H4 (cell line): Measurements from ENCODE around the gene ZNF287.

GRCh38 chr17:16143051-16143892, 72.1 kb downstream of the NCOR1 start:
- RAMPAGE, long total RNA, result no peak

DNA sequence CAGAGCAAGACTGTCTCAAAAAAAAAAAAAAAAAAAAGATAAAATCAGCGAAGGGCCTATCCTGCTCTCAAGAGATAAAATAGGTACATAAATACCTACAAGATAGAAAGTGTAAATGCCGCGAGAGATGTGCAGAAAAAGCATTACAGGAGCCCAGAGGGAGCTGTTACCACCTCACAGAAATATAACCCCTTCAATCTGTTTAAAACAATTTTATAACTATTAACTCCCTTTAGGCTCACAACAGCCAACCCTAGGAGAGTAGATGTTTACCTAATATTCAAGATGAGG, 1.9 kb downstream of the NCOR1 start:
- RAMPAGE, long total RNA, result no peak

DNA sequence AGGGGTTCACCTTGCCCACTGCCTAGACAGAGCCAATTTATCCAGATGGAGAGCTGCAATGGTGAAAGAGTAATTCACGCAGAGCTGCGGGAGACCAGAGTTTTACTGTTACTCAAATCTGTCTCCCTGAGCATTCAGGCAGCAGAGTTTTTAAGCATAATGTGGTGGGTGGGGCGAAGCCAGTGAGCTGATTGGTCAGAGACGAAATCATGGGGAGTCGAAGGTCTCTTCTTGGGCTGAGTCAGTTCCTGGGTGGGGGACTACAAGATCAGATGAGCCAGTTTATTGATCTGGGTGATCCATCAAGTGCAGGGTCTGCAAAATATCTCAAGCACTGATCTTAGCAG, 26.7 kb downstream of the PIGL start:
- RAMPAGE, long total RNA, result no peak

DNA sequence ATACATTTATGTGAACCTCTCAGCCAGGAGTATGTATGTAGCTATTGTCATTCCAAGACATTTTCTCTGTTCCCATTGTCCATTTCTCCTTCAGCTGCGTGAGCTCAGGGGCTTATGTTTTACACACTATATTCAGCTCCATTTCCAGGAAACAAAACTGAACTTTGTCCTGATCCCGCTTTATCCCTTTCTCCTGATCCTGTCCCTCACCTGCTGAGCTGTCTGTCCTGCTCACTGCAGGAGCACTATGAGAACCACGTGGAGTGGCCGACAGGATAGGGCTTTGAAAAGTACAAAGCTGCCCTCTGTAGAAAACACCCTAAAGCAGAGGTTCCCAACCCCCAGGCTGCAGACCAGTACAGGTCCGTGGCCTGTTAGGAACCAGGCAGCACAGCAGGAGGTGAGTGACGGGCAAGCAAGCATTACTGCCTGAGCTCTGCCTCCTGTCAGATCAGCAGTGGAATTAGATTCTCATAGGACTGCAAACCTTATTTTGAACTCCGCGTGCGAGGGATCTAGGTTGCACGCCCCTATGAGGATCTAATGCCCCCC, 55.7 kb downstream of the CENPV start:
- RAMPAGE, long total RNA, result no peak

- RAMPAGE, long total RNA, result no peak
Measured at GRCh38 chr17:16298066-16298438, 55.2 kb downstream of the CENPV start.

DNA sequence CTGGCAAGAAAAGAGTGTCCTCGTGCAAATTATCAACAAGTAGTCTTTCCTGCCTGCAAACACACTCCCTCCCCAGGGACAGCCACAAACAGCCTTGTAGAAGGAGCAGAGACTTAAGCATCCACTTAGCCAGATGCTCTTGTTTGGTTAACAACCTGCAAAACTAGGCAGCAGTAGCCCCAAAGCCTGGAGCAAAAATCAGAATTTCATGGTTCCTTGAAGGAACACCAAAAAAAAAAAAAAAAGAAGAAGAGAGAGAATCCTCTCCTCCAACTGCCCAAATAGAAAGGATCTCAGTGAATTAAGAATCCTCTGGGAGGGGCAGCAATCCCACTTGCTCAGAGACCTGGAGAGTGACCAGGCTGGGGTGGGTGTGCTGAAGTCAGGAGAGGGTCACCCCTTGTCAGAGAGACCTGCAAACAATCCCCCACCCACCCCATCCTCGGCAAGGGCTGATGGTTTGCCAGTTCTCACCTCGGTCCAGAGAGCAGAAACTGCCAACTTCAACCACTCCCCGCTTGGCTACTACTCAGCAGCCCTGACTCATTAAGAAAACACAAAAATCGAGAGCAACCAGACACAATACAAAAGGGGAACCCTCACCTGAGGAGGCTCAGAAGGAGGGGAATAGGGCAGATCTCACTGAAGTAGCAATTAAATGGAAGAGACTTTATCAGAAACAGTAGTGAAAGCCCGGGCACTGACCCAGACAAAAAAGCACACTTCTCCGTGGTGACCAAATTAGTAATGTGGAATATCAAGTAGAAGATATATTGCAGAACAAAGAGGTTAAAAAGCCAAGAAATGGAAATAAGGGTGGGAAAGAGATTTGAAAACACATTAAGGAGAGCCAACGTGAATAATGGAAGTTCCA, 23.9 kb downstream of the CENPV start:
- RAMPAGE, long total RNA, result no peak

DNA sequence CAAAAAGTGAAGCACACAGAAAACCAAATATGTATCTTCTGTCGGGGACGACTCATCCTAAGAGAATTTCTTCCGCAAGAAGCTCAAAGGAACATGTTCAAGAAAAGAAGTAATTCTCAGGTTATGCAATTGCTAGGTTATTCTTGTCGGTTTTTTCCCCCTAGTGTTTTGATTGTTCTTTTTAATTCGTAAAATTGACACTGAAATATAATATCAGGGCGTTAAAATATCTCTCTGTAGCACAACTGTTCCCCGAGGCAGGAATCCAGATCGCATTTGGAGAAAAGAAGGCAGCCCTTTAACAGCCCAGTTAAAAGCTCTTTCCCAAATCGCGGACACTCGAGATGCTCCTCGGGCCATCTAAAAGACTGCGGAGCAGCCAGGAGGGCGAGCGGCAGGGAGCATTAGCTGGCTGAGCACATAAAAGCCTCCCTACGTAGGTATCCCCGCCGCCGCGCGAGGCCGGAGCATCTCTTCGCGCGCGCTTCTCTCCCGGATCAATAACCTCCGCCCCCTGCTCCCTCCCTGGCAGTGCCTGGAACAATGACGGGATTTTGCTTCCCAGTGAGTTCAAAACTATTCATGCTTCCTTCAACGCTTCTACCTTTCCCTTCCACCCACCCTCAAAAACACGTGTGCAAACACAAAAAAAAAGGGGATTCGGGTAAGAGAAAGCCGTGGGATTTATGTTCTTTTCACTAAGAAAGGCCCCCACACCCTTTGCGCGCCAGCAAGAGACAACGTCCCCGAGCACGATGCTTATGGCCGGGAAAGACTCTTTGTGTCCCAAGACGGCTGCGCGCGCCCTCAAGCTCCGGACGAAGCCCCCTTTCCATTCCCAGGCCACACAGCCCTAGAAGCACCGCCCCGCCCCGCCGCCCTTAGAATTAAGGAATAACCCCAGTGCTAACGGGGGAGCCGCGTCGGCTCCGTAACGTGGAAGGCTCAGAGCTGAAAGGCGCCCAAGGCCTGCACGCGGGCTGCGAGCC, 1.0 kb downstream of the CENPV start:
- RAMPAGE, long total RNA, result no peak

DNA sequence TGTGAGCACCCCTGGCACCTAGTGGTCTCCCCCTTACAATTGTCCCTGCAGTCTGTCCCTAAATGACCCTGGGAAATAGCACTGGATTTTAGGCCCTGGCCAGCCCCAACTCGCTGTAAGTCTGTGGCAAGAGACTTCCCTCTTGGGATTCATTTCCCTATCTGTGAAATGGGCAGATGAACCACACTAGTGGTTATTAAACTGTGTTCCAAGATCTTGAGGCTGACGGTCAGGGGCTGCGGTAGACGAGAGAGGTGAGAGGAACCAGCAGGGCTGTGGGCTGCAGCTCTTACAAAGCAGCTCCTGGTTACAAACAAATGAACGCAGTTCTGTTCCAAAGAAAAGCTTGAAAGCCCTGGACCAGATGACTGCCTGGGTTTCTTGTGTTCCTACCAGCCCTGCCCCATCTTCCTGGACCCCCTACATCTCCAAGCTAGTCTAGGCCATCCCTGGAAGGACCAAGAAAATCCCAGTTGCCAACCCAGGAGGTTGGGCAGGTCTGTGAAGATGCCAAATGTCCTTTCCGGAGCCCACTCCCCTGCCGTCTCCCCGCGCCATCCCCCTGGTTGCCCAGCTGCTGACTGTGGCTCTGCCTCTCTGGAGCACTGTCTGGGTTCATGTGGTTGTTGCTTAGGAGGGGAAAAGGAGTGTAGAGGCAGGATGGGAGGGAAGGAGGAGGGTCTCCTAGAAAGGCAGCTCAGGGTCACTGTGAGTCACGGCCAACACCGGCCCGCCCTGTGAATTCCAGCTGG, 26.6 kb downstream of the LRRC75A start:
- RAMPAGE, long total RNA, result no peak

- RAMPAGE, long total RNA, result no peak
Measured at GRCh38 chr17:16516437-16517204, 24.6 kb upstream of the LRRC75A start.

DNA sequence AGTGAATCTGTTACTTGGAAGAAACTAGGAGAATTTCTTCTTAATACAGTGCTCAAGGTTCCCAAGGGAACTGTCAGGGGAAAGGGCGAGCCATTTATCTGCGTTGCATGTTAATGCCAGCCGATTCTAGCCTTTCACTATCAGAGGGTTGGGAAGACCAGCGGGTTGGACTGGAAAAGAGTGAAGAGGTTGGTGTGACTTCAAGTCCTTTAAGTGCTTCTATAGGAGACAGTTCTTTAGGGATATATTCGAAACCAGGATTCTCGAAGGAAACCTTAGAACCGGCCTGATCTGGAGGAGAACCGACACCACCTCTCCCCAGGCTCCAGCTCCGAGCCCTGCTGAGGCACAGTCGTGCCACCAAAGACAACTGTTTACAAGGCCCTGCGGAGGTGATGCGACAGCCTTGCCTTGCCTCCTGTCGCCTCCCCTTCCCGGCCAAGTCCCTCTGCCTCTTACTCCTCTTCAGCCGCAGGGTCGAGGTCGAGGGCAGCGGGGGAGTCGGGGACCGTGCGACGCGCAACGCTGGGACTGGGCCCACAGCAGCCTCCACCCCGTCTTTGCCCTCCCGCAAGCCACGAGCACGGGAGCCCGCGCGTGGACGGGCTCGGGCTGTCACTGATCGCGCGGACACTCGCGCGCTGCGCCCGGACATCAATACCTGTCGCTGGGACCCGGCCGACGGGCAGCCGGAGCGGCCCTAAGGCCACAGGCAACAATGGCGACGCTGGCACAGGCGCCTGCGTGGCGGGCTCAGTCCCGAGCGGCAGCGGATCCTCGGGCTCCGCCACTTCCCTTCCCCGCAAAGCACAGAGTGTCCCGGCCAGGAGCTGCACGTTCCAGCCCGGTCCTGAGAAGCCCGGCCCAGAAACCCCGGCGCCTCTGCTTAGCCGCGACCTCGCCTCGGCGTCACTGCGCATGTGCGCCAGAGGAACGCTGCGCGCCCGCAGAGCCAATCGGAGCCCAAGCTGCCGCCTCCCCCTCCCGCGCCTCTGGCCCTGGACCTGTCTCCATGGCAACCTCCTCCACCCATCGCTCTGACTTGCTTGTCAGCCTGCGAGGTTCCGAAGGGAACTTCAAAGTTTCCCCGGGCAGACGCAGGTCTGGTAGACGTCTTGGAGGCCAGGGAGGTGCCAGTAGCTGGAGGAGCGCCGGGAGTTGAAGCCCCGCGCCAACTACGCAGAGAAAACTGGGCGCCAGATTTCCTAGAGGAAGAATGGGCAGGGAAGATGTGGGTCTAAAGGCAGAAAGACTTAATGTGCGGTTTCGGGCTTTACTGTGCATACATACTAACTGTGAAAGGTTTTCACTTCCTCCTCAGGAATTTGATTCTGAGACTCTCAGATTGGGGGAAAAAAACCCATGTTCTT, at the start of gene ZNF287:
TSS of gene ZNF287 (minus strand) at position 914 of the 1,370 bp plus-strand sequence.
- RAMPAGE, long total RNA, result start-site peak on the minus strand centred at position 891 of the sequence, 15 bp wide, 18 reads

GRCh38 chr17:16583905-16584691, 15.1 kb upstream of the ZNF287 start:
- RAMPAGE, long total RNA, result no peak

DNA sequence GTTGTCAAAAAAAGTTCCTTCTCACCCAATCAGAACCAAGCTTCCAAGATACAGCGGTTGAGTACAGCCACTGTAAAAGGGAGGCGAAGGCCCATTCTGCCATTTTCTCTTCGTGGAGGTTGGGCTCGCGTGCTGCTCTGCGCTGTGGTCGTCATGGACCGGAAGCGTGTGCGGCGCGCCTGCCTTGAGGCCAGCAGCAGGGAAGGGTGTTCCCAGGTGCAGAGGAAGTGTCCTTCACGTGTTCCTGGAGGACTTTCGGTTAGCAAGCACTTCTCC, 78.4 kb downstream of the TNFRSF13B start:
- RAMPAGE, long total RNA, result no peak

GRCh38 chr17:17044935-17045611, 2.8 kb downstream of the MPRIP start:
- RAMPAGE, long total RNA, result no peak

DNA sequence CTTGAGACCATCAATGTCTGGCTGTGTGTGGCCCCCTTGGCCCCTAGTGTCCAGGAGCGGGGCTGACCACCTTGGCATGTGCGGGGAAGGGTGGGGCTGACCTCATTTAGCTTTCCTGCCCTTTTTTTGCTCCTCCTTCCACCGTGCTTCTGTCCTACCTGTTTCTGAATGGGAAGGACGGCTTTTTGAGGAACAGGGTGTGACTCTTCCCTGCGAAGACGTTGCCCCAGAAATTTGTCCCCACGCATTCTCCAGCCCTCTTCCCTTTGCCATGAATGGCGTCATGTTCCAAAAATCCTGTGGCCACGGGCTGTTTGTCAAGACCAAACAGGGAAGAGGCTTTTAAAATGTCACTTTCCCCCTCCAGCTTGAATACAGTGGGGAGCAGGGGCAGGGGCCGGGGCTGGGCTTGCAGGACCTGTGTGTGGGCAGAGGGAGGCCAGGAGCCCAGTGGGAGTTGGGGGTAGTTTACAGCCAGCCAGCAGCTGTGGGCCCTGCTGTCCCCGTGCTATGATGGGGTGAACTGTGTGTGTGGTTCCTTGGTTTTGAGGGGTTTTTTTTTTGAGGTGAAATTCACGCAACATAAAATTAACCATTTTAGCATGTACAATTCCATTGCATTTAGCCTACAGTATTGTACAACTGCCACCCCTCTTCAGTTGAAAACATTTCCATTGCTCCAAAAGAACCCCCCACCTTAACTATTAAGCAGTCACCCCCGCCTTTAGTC, 14.0 kb downstream of the MPRIP start:
- RAMPAGE, long total RNA, result no peak

DNA sequence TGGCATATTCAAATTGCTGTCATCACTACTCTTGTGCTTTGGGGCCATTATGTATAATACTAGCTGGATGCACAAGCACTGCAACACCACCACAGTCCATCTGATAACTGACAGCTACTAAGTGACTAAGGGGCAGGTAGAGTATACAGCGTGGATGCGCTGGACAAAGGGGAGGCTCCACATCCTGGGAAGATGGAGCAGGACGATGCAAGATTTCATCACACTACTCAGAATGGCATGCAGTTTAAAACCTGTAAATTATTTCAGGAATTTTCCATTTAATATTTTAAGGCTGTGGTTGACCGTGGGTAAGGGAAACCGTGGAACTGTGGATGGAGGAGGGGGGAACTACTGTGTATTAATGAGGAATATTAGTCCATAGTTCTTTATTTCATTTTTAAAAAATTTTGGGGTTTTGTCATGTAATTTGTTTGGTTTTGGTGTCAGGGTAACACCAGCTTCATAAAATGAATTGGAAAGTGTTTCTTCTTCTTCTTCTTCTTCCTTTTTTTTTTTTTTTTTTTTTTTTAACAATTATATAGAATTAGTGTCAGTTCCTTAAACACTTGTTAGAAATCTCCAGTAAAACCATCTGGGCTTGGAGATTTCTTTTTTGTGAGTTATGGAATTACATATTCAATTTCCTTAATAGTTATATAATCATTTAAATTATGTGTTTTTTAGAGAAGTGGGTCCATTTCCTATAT, 25.2 kb downstream of the MPRIP start:
- RAMPAGE, long total RNA, result no peak

- RAMPAGE, long total RNA, result no peak
Measured at GRCh38 chr17:17086117-17087072, 44.1 kb downstream of the MPRIP start.

DNA sequence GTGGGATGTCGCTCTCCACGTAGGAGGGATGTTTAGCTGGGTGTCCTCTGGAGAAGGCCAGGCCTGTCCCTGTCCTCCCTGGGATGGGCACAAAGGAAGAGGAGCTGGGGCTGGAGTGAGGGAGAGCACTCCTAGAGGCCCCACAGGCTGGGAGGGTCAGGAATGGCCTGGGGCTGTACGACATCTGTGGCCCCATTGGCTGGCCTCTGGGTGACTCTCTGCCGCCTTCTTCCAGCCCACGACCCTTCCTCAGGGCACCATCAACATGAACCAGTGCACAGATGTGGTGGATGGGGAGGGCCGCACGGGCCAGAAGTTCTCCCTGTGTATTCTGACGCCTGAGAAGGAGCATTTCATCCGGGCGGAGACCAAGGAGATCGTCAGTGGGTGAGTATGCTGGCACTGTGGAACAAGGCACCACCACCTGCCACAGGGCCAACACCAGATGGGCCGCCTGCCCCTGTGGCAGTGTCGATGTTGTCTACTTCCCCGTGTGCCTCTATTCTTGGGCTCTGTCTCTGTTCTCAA, 79.6 kb downstream of the PLD6 start:
- RAMPAGE, long total RNA, result no peak

DNA sequence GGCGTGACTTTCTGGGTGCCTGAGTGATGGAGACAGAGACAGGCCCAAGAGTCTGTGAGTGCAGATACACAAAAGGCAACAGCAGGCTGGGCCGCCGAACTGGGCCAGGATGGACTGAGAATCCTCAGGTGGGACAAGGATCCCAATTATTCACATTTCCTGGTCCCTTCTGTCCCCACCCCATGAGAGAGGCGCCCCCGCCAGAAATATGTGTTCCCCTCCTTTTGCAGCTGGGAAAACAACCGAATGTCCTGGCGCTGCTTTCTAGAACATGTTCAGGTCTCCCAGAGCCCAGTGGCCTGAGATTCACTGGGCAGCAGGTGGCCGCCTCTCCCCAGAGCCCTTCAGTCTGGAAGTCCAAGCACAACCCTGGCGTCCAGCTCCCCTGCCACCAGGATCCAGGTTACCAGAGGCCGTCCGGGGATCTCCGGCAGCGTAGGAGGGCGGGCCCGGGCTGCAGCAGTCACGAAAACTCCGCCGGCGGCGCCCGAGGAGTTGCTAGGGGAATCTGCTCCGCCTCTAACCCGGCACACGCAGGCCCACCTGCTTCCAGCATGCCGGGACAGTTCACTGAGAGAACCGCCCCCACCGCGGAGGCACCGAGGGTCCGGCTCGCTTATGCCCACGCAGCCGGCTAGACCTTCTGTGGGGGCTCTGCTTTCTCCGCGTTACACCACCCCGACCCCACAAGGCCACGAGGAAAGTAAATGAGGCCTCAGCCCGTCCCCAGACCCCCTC, 920 bp downstream of the PLD6 start:
- RAMPAGE, long total RNA, result no peak

DNA sequence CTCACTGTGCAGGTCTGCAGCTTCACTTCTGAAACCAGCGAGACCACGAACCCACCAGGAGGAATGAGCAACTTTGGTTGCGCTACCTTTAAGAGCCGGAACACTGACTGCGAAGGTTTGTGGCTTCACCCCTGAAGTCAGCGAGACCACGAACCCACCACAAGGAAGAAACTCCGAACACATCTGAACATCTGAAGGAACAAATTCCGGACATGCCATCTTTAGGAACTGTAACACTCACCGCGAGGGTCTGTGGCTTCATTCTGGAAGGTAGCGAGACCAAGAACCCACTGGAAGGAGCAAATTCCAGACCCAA, 84.7 kb upstream of the MED9 start:
- RAMPAGE, long total RNA, result no peak

- RAMPAGE, long total RNA, result no peak
Measured at GRCh38 chr17:17408360-17408853, 68.4 kb upstream of the MED9 start.